Measurements from ENCODE around the gene LPIN3.

- PRO-cap = no peak
- RRBS = no CpG with 5 or more reads among the region's 5 CpGs
These were observed 6.2 kb downstream of the PPP1R16B start for GRCh38 chr20:38811563-38812136.

DNA sequence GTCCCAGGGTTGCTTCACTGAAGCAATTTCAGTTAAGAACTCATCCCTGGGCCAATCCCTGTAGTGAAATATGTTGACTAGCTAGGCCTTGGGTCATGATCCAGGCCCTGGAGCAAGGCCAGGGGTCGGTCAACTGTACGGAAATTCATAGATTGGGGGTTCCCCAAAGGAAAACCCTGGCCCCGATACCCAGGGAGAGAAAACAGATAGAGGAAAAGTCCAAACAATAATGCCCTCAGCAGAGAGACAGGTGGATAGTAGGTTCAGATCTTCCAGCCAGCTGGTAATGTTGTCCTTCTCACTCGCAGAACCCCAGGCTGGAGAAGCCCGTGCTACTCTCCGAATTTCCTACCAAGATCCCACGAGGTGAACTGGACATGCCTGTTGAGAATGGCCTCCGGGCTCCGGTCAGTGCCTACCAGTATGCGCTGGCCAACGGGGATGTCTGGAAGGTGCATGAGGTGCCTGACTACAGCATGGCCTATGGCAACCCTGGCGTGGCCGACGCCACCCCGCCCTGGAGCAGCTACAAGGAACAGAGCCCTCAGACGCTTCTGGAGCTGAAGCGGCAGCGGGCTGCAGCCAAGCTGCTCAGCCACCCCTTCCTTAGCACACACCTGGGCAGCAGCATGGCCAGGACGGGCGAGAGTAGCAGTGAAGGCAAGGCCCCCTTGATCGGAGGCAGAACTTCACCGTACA lies 8.2 kb upstream of the FAM83D start:
- PRO-cap = no peak
- RRBS = no CpG with 5 or more reads among the region's 22 CpGs

DNA sequence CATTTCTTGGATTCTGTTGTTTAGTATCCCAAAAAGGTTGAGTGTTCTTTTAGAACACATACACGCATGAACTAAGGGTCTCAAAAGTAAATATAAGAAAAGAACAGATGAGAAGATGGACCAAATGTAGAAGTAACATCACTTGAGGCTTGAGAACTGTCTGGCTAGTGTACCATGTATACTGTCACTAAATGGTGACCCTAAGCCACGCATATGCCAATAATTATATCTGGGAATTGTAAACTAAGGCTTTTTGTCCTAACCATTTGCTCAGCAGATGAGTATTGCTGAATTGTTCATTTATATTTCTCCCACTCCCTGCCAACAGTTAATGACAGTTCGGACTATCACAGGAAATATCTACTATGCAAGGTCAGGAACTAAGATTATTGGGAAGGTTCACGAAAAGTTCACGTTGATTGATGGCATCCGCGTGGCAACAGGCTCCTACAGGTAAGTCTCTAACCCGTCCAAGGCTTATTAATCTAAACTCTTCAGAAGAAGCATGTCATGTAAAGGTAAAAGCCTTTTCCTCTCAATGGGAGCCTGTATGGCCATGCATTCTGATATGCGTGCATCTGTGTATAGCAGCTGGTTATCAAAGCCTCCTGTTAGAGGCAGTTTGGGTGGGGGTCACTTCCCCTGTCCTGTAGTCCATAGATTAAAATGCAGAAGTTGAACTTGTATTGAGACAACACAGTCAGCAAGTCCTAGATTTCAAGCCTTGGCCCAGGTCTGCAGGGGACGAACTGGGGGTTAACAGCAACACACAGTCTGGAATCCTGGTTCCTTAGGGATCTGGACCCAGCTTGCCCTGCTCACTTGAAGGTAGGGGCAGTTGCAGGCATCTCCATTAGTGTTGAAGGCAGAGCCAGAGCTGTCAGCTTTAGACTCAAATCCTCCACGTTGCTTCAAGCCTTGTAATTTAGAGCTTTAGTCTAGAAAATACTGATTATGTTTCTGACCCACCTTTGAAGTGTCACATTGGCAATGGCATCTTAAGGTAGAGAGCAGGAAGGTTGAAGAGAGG lies 14.3 kb upstream of the DHX35 start:
- PRO-cap = no peak
- RRBS = no CpG with 5 or more reads among the region's 11 CpGs

- PRO-cap = no peak
- RRBS = no CpG with 5 or more reads among the region's 1 CpG
These were observed 795.2 kb downstream of the DHX35 start for GRCh38 chr20:39757482-39757681.

DNA sequence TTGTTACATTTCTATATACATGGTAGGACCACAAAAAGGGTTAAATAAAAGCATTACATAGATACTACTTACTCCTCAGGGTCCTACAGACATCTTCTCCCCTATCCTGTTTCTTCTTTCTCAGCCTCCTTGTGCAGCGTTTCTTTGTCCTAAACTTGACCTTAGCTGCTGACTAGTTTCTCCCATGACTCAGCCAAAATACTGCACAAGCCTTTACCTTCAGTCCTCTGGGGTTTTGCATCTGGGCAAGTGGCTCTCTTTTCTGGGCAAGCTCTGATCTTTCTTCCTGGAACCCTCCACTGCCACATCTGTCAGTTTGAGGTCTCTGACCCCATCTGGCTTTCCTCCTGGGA lies 838.3 kb downstream of the DHX35 start:
- PRO-cap = no peak
- RRBS = no CpG with 5 or more reads among the region's 1 CpG

GRCh38 chr20:40269307-40269755 lies 419.7 kb downstream of the MAFB start:
- PRO-cap = no peak
- RRBS = no CpG with 5 or more reads among the region's 11 CpGs

- PRO-cap = no peak
- RRBS = no CpG with 5 or more reads among the region's 1 CpG
These were observed 409.6 kb downstream of the MAFB start for GRCh38 chr20:40279283-40279898.

GRCh38 chr20:40287233-40287799 lies 401.7 kb downstream of the MAFB start:
- PRO-cap = no peak
- RRBS = no CpG with 5 or more reads among the region's 12 CpGs

- PRO-cap = no peak
- RRBS = no CpG with 5 or more reads among the region's 3 CpGs
These were observed 245.3 kb downstream of the MAFB start for GRCh38 chr20:40443814-40444078.

DNA sequence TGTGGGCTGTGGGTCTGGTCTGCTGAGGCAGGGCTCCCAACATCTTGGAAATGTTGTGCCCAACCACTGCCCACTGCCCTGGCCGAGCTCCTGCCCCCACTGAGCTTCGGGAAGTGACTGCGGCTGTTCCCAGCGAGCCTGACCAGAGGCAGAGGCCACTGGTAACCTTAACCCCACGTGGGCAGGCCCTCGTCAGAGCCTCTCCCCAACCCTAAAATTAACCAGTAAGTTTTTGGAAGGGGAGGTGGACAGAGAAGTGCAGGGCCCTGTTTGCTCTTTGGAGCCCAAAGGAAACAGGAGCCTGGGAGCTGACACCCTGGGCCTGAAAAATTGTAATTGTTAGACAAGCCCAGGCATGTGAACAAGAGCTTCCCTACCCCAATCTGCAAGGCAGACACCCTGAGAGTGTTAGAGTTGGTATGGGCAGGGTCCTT lies 225.8 kb downstream of the MAFB start:
- PRO-cap = no peak
- RRBS = no CpG with 5 or more reads among the region's 6 CpGs

DNA sequence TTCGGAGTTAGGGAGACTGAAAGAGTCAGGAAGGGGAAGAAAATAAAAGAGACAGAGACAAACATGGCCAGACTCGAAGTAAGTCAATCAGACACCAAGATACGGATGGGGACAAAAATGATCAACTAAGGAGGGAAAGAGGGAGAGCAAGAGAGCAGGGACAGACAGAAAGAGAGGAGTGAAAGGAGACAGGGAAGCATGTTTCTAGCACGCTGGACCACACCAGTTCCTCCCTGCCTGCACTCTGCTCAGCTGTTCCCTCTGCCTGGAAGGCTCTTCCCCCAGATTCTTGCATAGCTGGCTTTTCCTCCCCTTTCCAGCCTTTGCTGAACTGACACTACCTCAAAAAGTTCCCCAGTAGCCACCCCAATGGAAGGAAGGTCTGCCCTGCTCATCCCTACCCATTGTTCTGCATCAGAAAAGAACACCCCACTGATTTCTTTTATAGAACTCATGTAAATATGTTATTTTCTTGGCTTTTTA lies 185.9 kb downstream of the MAFB start:
- PRO-cap = no peak
- RRBS = no CpG with 5 or more reads among the region's 4 CpGs

GRCh38 chr20:40506535-40507031 lies 182.5 kb downstream of the MAFB start:
- PRO-cap = no peak
- RRBS = no CpG with 5 or more reads among the region's 9 CpGs

DNA sequence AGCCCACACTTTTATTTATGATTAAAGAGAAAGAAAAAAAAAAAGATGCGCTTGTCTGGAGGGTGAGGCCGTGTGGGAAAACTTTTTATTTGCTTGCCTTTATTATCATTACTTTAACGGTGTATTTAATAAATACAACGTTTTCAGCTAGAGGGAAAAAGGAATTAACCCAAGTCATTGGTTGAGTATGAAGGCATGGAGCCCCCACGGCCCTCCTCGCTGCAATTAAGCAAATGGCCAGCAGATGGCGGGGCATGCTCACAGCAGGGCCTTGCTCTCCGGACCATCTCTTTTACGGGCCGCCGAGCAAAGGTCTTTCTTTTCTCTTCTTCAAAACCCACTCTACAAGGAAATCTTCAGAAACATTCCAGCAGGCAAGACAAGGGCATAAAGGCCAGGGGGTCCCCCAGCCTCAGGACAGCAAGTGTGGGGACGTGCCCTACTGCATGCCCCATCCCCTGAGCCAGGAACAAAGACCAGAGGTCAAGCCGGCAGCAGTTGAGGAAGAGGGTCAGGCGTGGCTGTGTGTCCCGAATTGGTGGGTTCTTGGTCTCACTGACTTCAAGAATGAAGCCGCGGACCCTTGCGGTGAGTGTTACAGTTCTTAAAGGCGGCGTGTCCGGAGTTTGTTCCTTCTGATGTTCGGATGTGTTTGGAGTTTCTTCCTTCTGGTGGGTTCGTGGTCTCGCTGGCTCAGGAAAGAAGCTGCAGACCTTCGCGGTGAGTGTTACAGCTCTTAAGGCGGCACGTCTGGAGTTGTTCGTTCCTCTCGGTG lies 59.8 kb upstream of the TOP1 start:
- PRO-cap = no peak
- RRBS = 14% methylated on average over 2 of the region's 30 CpGs

DNA sequence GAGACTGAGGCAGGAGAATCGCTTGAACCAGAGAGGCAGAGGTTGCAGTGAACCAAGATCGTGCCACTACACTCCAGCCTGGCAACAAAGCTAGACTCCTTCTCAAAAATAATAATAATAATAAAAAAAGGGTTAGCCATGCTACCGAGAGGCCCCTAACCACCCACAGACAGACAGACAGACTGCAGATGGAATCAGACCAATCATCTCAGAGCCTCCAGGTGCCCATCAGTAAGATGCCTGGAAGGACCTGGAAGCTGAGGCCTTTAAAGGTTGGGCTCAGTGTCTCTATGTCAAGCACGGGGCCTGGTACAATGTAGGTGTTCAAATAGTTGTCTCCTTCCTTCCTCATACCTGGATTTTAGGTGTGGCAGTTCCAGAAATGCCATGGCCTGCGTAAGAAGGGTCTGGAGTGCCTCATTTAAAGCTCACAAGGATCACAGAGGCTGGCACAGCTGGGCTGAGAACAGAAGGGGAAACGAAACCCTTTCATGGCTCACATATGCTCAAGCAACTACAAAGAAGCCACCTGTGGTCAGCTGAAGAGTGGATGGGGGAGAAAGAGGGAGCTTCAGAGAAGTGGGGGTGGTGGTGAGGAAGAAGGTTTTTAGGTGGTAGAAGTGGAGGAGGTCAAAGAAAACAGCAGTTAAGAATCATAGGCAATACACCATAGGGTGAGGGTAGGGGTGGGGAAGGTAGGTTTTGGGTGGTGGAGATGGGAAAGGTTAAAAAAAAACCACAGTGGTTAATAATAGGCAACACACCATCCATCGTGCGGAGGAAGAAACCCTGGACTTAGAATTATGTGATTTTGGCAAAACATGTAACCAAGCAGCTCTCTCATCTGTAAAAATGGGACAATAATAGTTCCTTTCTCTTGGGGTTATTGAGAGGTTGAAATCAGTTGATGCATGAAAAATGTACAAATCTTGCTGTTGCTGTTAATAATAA lies 17.1 kb upstream of the TOP1 start:
- PRO-cap = no peak
- RRBS = no CpG with 5 or more reads among the region's 8 CpGs

- PRO-cap = no peak
- RRBS = no CpG with 5 or more reads among the region's 3 CpGs
These were observed 10.9 kb upstream of the TOP1 start for GRCh38 chr20:41017658-41018197.

DNA sequence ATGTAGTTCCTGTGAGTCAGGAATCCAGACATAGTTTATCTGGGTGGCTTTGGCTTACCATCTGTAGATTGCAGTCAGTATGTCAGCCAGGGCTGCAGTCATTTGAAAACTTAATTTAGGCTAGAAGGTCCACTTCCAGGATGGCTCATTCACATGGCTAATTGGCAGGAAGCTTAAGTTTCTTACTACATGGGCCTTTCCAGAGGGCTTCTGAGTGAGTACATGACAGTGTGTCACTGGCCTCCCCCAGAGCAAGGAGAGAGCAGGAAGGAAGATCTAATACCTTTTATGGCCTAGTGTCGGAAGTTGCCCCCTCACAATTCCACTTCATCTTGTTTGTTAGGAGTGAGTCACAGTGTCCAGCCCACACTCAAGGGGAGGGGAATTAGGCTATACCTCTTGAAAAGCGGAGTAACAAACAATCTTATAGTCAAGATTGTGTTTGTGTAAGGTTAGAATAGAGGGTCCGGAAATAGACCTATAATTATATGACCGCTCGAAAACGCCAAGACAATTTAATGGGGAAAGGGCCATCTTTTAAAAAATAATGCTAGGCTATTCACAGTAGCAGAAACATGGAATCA lies 29.8 kb downstream of the TOP1 start:
- PRO-cap = no peak
- RRBS = no CpG with 5 or more reads among the region's 6 CpGs

DNA sequence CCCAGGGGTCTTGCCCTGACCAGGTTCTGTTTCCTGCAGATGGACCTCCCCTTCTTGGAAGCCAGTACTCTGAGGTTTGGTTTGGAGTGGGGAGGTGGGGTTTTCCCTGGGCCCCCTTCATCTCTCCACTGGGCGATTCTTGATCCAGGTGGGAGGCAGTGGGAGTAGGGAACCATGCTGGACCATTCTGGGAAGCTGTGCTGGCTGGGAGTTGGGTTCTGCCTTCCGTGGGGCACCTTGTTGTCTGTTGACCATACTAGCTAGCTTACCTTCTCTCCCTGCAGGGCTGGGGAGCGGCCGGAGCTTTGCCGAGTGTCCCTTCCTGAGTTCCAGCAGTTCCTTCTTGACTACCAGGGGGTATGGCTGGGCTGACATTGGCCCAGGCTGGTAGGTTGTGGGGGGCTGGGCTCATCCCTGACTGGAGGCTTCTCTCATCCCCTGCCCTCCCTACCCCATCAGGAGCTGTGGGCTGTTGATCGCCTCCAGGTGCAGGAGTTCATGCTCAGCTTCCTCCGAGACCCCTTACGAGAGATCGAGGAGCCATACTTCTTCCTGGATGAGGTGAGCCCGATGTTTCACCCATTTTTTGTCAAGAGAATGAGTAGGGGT lies 25.7 kb downstream of the PLCG1 start:
- PRO-cap = no peak
- RRBS = no CpG with 5 or more reads among the region's 10 CpGs

DNA sequence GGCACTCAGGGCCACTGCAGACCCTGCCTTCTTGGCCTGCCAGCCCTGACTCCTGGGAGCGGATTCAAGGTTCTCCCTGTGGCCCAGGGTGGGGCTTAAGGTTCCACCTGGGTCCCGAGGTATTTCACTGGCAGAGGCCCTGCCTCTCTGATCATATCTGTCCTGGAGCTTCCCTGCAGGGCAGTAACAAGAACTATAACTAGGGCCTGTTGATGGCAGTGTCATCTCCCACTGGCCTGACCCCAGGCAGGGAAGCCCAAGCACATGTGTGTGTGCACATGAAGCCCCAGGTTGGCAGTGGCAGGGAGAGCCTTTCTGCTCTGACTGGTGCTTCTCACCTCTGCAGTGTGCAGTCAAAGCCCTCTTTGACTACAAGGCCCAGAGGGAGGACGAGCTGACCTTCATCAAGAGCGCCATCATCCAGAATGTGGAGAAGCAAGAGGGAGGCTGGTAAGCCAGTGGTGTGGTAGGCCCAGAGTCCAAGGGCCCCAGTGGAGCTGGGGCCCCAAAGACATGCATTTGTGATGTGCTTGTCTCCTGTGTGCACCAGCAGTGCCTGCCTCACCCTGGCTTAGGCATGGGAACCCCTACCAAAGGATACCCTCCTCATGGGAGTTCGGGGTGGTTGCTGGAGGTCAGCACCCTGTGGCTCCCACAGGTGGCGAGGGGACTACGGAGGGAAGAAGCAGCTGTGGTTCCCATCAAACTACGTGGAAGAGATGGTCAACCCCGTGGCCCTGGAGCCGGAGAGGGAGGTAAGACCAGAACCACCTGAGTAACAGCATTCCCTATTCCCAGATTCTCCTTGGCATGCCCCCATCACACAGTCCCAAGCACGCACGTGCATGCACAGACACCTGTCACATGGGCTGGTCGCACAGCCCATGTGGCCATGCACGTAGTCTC lies 31.3 kb downstream of the PLCG1 start:
- PRO-cap = no peak
- RRBS = no CpG with 5 or more reads among the region's 14 CpGs

- PRO-cap = no peak
- RRBS = no CpG with 5 or more reads among the region's 4 CpGs
These were observed 13.6 kb downstream of the ZHX3 start for GRCh38 chr20:41303512-41304757.

- PRO-cap = bidirectional peak, plus-strand start at chr20:41340852, minus-strand start at chr20:41340669
- RRBS = no CpG with 5 or more reads among the region's 31 CpGs
These were observed at the start of gene LPIN3 for GRCh38 chr20:41340456-41341108. Gene LPIN3, plus strand, starts transcription at chr20:41340821.